Cytotoxic T cell (primary cell): ENCODE measurements around a stretch of chr1.

GRCh38 chr1:1318269-1318840, 6.1 kb downstream of the INTS11 start:
- PRO-cap, 2 experiments, result no peak in any of the 2 experiments

DNA sequence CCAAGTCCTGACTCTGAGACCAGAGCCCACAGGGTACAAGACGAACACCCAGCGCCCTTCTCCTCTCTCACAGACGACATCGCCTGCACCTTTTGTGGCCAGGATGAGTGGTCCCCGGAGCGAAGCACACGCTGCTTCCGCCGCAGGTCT, 2.2 kb downstream of the TAS1R3 start:
- PRO-cap, 2 experiments, result no peak in any of the 2 experiments

GRCh38 chr1:1337831-1338240, 6.8 kb downstream of the TAS1R3 start:
- PRO-cap, 2 experiments, result no peak in any of the 2 experiments

DNA sequence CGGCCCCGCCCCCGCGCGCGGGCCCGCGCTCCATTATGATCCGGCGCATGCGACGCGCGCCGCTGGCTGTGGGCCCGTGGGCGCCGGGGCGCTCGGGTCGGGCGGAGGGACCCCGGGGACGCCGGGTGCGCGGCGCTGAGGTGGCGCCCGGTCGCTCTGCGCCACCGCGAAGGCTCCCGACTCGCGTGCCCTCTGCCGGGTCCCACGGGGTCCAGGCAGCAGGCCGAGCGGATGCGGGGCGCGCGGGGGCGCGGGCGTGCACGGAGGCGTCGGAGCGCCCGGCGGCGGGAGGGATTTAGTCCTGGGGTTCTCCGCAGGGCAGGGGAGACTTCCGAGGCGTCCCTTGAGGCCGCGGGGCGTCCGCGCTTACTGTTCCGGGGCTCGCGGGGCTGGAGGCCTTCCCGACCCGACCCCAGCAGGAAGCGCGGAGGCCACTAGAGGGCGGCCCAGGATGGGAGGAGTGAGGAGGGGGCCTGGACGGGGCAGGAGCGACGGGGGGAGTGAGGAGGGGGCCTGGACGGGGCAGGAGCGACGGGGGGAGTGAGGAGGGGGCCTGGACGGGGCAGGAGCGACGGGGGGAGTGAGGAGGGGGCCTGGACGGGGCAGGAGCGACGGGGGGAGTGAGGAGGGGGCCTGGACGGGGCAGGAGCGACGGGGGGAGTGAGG, 437 bp upstream of the DVL1 start:
- PRO-cap, 2 experiments, result peak in 2 of 2 experiments; most common plus-strand start position 49 of the sequence (in 2)

DNA sequence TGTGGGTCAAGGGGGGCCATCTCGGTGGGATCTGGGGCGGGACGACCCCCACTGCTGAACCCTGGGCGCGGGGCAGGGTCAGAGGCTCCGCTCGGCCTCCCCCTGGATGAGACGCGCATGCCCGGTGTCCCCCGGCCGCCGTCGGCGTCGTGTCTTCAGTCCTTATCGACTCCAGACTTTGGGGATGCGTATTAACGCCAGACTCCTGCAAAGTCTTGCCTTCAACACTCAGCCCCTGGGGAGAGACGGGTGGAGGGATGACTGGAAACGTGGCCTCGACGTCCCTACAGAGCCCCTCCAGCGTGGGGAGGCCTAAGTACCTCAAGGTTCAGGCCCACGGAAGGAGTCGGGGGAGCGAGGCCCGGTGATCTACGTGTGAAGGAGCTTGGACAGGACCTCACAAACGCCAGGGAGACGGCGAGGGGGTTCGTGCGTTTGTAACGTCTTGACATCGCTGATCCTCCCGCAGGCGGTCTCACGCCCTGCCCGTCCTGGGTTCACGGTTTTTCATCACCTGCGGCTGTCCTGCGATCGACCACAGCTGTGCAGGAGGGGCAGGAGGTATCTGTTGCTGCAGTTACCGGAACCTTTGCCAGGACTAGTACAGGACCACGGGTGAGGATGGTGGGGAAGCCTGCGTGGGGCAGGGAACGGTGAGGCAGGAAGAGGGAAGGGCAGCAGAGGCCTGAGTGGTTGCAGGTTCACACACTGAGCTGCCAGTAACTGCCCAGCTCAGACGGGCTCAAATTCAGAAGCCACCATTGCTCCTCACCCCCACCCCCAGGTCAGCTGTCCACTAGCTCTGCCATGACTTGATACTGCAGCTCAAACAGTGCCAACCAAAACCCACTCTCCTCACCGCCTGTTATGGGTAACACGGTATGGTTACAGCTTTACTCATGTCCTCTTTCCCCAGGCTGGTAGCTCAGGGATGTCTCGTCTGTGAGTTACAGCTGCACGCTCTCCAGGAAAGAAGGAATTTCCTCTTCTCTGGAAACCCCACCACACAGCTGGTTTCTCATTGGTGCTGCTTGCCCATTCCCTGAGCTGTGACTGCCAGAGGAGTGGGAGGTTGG, 892 bp upstream of the CCNL2 start:
- PRO-cap, 2 experiments, result peak in 1 of 2 experiments; most common minus-strand start position 810 of the sequence (in 1)

GRCh38 chr1:1423122-1423424, 2.0 kb upstream of the ANKRD65 start:
- PRO-cap, 2 experiments, result no peak in any of the 2 experiments

DNA sequence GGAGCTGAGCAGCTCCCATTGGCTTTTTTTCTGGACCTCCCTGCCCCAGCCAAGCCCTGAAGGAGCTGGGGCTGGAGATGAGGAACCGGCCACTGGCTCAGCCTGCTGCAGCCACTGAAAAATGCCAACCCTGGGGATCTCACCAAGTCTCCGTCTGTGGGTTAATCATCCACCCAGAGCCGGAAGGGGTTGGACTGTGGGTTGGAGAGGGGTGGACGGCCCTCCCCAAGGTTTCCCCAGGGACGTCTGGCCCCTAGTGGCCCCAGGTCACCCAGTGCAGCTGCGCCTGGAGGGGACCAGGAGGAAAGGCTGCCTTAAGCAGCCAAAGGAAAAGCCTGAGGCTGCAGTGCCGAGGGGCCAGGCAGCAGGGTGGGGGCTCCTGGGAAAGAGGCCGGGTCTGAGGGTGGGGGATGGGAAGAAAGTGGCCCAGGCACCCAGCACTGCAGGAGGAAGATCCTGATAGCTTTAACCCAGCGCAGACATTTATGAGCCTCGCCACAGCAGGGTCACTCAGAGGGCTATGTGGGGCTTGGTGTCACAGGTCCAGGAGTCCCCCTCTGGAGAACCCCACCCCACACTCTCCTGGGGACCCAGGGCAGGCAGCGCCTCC, 2.6 kb downstream of the VWA1 start:
- PRO-cap, 2 experiments, result no peak in any of the 2 experiments

DNA sequence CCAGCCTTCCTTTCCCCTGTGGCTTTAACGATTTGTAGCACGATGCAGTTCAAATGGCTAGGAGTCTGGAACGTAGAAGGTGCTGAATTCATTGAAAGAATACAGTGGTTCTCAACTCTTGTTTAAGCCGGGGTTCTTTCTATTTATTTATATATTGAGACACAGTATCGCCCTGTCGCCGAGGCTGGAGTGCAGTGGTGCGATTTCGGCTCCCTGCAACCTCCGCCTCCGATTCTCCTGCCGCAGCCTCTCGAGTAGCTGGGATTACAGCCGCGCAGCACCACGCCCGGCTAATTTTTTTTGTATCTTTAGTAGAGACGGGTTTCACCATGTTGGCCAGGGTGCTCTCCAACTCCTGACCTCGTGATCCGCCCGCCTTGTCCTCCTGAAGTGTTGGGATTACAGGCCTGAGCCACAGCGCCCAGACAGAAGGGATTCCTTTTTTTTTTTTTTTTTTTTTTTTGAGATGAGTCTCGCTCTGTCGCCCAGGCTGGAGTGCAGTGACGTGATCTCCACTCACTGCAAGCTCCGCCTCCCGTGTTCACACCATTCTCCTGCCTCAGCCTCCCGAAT, 1.2 kb downstream of the ATAD3B start:
- PRO-cap, 2 experiments, result no peak in any of the 2 experiments

GRCh38 chr1:1533225-1533931, 7.0 kb downstream of the TMEM240 start:
- PRO-cap, 2 experiments, result no peak in any of the 2 experiments

DNA sequence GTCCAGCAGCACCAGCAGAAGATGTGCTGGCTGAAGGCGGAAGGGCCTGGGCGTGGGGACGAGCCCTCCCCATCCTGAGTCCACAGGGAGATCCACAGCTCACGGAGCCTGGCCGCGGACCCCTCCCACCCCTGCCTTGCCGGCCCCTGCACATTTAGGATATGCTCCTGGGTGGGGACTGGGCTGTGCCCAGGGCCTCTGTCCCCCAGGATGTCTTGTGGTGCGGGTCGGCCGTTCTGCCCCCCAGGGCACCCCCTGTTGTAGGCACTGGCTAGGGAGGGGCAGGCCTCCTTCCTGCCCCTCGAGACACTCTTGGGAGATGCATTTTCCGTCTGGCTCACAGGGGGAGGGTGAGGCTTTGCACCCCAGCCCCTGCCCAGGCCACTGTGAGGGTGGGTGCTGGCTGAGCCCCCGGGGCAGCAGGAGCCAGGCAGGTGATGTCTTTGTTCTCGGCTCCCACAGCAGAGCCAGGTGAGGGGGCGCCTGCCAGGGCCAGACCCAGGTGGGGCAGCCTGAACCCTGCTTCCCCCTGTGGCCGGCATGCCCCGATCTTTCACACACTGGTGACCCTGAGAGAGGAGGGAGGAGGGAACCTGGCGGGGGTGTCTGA, 6.3 kb downstream of the TMEM240 start:
- PRO-cap, 2 experiments, result no peak in any of the 2 experiments

DNA sequence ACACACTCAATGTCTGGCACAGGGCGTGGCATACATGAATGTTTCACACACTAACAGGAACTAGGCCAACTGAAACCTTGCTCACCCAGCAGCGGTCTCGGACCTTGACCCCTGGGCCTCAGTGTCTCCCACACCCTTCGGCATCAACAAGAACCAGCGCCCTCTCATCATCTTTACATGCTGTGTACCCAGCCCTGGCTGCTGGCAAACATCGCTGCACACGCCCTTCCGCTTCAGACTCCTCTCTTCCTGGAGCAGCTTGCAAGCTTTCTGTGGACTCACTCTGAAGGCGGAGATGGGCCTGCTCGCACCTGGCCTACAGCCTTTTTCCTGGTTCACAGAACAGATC, 8.7 kb downstream of the CDK11A start:
- PRO-cap, 2 experiments, result no peak in any of the 2 experiments

GRCh38 chr1:1775231-1775949, 2.9 kb downstream of the NADK start:
- PRO-cap, 2 experiments, result no peak in any of the 2 experiments

DNA sequence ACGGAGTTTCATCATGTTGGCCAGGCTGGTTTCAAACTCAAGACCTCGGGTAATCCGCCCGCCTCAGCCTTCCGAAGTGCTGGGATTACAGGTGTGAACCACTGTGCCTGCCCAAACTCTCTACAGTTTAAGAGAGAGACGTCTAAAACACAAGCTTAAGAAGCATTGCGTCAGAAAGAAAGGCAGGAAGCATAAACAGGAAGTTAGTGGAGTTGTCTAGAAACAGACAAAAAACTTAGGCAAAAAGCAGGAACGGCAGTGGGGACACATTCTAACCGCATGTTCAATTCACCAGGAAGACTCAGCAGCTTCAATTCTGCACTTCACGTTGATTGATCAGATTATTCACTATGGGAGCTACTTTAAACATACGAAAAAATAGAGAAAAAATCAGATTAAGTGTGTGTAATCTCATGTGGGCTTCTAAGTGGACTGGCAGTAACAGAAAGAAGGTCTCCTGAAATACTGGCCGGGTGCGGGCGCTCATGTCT, 7.4 kb downstream of the CFAP74 start:
- PRO-cap, 2 experiments, result no peak in any of the 2 experiments

- PRO-cap, 2 experiments, result no peak in any of the 2 experiments
Measured at GRCh38 chr1:2052089-2052452, 1.9 kb downstream of the PRKCZ start.

- PRO-cap, 2 experiments, result no peak in any of the 2 experiments
Measured at GRCh38 chr1:2134054-2134338, 60.6 kb downstream of the FAAP20 start.

GRCh38 chr1:2134623-2134993, 60.0 kb downstream of the FAAP20 start:
- PRO-cap, 2 experiments, result no peak in any of the 2 experiments

DNA sequence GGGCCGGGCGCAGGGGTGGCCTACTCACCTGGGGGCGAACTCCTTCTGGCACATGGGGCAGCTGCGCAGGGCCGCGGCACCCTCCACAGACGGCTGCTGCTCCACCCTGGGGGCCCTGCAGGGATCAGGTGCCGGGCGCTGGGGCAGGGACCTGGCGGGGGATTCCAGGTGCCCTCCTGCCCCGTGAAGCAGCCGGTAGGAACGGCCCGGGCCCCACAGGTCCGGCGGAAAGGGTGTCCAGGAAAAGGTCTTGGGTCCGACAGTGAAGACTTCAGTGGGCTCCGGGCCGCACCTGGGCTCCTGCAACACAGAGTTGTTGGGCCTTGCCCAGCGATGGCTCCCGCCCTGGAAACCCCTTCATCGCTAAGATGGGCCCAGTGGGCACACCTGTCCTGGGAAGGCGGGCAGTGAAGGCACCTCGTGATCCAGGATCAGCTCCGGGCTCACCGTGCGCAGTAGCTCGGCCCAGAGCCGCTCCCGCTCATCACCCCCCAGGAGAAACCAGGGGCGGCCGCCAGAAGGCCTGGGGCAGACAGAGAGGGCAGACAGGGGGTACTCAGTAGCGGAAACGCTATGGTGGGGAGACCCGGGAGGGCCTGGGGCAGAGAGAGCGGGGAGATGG, 850 bp downstream of the FAAP20 start:
- PRO-cap, 2 experiments, result no peak in any of the 2 experiments

GRCh38 chr1:2204104-2204975, 9.8 kb upstream of the FAAP20 start:
- PRO-cap, 2 experiments, result peak in 1 of 2 experiments; most common minus-strand start chr1:2204819 (in 1)

GRCh38 chr1:2204976-2205661, 10.5 kb upstream of the FAAP20 start:
- PRO-cap, 2 experiments, result peak in 2 of 2 experiments; most common plus-strand start chr1:2205392 (in 1); most common minus-strand start chr1:2205459 (in 2)

GRCh38 chr1:2213547-2213675, 14.7 kb upstream of the SKI start:
- PRO-cap, 2 experiments, result no peak in any of the 2 experiments